Jejunum (tissue), 1 donor: Measurements from ENCODE around the genes YKT6, DDX56 and ZMIZ2.

DNA sequence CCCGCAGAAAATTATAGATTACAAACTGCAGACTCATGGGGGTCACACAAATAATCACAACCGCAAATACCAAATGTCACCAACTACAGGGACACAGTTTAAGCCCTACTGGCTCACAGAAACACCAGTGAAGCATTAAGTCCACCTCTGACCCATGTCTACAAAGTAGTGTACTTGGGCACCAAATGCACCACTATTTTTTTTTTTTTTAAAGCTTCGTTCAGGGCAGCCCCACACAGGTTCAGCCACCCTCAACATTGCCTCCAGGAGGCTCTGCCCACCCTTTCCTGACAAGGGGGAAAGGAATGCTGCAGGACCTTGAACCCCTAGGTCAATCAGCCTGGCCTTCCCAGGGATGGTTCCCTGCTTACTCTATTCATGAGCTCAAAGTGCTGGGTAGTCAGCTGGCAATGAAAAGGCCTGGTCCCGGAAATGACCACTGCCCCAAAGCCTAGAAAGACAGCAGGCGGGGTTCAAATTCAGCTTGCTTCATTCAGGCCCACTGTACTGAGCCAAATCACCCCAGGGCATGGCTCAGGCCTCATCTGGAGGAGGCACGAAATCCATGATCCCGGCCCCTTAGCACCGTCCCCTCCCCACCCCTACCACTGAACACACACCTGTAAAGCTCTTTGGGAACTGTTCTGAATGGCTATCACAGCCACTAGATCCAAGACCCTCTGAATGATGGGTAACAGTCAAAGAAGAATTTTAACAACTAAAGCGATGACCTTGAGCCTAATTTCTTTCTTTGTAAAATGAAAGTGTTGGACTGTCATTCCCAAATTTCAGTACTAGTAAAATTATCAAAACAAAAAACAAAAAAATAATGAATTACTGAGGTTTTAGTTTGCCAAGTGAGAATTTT lies 1.2 kb downstream of the URGCP start:
- PRO-cap = bidirectional peak, plus-strand start at position 439 of the sequence, minus-strand start at position 273 of the sequence

DNA sequence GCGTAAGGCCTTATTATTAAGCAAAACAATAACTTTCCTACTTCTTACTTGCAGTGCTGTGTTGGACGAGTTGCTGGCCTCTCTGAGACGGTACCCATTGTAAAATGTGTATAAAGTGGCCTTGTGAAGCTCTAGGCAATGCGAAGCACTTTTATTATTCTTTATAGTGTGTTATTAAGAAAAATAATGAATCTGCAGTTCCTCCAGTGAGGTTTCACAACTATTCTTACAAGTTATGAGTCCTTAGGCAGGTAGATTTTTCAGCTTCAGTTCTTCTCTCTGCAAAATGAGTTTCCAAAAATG lies 519 bp upstream of the URGCP start:
- PRO-cap = no peak

- PRO-cap = unidirectional peak, plus-strand start at chr7:43942827
Measured at GRCh38 chr7:43942536-43943083, 16.4 kb downstream of the UBE2D4 start.

DNA sequence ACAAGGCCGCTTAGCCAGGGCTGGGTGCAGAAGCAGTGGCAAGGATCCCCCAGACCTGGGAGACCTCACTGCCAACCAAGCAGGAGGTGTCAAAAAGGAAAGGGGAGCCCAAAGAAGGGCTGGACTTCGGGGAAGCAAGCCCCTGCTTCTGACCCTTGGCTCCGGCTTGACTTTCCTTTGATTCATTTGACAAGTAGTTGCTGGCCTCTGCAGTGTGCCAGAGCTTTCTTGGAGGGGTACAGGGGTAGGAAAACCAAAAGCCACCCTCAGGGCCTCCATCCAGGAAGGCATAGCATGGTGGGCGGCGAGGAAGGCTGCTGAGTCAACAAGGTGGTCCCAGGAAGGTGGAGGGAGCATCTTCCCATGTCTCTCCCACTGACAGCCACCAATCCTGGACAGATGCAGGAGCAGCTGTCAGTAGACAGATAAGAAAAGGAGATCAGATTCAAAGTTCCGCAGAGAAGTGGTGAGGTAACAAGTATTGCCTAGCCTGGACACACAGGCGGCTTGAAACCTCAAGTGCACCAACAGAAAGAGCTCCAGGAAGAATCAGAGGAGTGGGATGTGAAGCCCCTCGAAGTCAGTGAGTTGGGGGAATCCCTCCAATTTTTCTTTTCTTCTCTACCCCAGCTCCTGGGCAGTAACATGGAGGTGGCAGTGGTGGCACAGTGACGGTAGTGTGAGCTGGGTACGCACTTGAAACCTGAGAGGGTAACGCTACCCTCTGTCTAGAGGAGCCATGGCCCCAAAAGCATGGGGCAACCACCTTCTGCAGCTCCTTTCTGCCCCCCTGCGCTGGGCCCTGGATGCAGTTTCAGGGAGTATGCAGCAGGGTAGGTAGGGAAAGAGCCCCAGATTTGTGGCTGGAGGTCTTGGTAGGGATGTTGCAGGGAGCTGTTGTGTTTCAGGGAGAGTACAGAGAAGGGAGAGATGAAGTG lies 2.3 kb upstream of the PGAM2 start:
- PRO-cap = no peak

- PRO-cap = bidirectional peak, plus-strand start at chr7:44200980, minus-strand start at chr7:44200849
Measured at GRCh38 chr7:44200732-44201432, at the start of gene YKT6. Gene YKT6, plus strand, starts transcription at chr7:44200978.

DNA sequence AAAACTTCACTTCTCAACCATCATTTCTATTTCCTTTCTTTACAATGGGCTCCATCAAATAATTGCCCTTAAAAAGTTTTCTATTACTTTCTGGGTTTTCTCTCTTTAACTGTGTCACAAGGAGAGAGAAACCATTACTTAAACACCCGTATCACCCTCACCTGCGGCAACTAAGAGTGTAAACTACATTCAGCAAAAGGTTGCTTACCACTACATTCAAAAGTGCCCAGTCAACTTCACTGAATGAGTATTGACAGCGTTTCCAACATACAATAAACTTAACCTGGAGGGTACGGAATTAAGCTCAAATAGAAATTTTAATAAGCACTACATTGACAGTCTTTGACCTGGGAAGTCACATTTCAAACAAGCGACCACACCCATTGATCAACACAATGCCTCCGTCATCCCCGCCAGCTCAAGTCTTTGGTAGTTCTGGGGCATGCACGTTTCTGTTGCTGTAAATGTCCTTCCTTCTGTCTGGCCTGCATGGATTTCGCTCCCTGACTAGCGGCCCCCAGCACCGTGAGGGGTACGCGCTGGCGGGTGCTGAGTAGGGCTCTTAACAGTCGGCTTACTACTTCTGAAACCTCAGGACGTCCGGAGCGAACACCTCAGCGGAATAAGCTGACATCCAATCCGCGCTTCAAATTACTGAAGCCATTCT lies 710 bp downstream of the NUDCD3 start:
- PRO-cap = unidirectional peak, plus-strand start at position 421 of the sequence

- PRO-cap = bidirectional peak, plus-strand start at chr7:44574077, minus-strand start at chr7:44573908
Measured at GRCh38 chr7:44573310-44574564, at the start of gene DDX56. Gene DDX56, minus strand, starts transcription at chr7:44573908.

GRCh38 chr7:44748004-44749013 lies at the start of gene ZMIZ2:
Gene ZMIZ2, plus strand, starts transcription at chr7:44748847.
- PRO-cap = bidirectional peak, plus-strand start at chr7:44748847, minus-strand start at chr7:44748331

DNA sequence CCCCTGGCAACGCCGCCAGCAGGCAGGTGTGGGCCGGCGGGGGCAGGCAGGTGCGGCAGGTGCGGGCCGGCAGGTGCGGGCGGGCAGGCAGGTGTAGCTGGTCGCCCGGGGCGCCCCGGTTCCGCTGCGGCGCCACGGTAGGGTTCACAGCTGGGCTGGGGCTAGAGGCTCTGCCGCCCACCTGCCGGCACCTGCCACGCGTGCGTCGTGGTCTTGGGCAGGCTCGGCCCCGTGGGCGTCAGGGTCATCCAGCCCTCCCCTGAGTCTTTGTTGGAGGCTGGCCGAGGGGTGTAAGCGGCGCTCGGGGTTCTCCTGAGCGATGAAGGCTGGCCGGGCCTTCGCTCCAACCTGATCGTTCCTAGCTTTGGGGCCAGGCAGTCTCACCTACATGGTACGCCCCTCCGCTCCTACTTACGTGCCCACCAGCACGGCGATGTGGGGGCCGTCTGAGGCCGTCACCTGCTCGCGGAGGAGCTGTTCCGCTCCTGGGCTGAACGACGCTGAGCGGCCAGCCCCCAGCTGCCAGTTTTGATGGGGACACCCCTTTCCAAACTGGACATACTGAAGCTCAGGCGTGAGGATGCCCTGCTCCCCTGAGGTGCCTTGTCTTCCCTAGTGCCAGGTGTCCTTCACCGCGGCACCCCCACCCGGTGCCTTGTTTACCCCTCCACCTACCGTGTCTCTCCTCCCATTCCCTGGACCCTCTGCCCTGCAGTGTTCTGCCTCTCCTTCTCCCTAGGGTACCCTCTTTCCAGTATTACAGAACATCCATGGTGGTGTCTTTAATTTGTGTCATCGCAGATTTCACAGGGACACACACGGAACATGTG lies 582 bp downstream of the ZMIZ2 start:
- PRO-cap = unidirectional peak, plus-strand start at position 297 of the sequence

- PRO-cap = no peak
Measured at GRCh38 chr7:44801530-44802655, 5.4 kb downstream of the PPIA start.

DNA sequence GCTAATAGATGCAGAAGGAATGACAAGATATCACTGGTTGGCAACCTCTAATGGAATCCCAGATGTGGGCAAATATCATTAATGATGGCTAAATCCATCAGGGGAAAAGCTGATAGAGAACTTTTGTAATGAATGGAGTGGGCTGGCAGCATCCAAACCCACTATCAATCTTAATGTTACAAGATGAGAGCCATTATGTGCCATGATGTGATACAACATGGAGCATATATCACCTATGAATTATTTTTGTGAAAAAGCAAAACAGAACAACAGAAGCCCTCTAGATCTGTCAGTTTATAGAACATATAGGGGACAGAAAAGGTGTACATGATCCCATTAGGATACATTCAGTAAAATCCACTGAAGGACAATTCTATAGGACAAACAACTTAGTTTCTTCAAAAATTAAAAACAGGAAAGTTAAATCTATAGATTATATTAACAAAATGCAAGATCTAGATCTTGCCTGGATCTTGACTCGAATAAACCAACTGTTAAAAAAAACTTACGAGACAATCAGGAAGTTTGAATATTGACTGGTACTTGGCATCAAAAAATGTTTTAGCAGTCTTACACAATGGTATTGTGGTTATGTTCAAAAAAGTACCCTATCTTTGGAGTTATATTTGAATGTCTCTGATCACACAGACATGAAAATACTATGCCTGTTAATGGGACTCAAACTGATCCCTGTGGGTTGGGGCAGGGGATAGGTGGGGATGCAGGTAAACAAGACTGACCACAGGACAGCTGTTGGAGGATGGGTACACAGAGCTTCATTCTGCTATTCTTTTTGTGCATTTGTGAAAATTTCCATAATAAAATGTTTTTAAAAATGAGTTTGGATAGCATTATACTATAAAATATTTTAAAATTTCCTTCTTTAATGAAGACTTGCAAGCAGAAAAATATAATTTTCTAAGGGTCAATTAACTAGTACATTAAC lies 15.9 kb downstream of the H2AZ2 start:
- PRO-cap = no peak

DNA sequence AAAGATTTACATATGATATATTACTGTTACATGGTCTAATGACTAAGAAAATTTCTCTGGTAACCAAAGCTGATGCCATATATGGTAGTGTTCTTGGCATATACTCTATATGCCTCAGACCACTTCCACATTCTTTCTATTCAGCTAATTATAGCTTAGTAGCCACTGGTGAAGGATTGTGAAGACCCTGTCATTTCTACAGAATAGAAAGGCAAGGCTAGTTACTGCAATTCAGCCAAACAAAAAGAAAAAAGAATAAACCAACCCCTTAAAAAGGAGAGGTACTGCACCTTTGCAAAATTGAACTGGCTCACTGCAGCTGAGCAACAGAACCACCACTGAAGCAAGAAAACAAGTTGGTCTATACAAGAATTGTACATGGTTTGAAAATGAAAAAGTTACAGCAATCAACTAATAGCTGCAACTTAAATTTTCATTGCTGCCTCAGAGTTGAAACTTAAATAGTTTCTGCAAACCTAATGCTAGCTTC lies 3.6 kb downstream of the PURB start:
- PRO-cap = no peak

DNA sequence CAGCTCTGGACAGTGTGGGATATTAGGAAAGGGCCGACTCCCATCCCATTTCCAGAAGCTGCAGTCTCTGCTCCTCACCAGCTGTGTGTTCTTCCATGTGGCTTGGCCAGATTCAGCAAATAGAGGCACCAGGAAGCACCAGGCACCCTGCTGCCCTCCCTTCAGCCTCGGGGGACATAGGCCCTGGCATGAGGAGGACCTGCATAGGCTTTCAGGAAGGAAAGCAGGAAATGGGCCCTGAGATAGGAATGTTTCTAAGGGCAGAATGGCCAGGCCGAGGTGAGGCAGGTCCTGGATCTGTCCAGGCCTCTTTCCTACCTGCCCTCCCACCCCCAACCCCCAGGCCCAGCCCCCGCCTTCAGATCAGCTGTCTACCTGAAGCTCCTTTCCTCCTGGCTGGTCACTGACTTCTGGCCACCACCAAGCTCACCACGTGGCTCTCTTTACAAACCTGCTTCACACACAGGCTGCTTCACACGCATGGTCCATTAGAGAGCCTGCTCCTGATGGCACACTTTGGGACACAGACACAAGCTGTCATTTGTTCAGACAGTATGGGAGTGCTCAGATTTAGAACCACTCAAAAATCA lies 27.6 kb upstream of the PURB start:
- PRO-cap = no peak

- PRO-cap = no peak
Measured at GRCh38 chr7:44980356-44980595, 1.5 kb upstream of the MYO1G start.

- PRO-cap = no peak
Measured at GRCh38 chr7:45028104-45028623, 28.2 kb downstream of the CCM2 start.

DNA sequence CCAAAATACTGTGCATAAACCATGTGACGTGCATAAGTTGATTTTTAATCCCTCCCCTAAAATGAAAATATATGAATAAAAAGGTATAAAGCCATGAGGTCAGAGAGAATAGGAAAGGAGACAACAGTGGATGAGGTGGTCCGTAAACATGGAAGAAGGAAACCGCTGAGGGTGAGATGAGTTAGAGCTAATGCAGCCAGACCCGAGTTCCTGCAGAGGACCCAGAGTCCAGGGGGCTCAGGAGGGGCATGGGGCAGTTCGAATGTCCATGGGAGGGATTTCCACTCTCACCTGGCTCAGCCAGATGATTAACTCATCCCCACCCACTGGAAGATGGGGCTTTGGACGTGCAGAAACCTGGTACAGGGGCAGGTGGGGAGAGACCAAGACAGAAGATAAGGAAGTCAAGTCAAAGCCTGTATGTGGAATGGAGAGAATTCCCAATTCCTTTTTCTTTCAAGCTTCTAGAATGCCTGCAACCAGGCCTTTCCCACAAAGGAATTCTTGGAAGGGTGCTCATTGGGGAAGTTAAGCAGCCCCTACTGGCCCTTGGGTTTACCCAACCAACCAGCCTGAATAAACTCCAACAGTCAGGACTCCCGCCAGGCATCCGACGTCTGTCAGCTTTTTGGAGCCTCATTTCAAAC lies 39.0 kb downstream of the CCM2 start:
- PRO-cap = no peak

DNA sequence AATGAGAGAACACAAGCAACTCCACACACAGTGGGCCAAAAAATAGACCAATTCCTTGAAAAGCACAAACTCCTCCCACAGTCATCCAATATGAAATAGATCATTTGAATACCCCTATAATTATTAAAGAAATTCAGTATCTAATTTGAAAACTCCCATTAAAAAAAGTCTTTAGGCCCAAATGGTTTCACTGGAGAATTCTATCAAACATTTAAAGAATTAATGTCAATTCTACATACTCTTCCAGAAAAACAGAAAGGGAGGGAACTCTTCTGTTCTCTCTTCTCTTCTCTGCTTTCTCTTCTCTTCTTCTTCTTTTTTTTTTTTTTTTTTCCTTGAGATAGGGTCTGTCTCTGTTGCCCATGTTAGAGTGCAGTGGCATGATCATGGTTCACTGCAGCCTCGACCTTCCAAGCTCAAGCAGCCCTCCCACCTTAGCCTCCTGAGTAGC lies 42.7 kb downstream of the CCM2 start:
- PRO-cap = no peak

DNA sequence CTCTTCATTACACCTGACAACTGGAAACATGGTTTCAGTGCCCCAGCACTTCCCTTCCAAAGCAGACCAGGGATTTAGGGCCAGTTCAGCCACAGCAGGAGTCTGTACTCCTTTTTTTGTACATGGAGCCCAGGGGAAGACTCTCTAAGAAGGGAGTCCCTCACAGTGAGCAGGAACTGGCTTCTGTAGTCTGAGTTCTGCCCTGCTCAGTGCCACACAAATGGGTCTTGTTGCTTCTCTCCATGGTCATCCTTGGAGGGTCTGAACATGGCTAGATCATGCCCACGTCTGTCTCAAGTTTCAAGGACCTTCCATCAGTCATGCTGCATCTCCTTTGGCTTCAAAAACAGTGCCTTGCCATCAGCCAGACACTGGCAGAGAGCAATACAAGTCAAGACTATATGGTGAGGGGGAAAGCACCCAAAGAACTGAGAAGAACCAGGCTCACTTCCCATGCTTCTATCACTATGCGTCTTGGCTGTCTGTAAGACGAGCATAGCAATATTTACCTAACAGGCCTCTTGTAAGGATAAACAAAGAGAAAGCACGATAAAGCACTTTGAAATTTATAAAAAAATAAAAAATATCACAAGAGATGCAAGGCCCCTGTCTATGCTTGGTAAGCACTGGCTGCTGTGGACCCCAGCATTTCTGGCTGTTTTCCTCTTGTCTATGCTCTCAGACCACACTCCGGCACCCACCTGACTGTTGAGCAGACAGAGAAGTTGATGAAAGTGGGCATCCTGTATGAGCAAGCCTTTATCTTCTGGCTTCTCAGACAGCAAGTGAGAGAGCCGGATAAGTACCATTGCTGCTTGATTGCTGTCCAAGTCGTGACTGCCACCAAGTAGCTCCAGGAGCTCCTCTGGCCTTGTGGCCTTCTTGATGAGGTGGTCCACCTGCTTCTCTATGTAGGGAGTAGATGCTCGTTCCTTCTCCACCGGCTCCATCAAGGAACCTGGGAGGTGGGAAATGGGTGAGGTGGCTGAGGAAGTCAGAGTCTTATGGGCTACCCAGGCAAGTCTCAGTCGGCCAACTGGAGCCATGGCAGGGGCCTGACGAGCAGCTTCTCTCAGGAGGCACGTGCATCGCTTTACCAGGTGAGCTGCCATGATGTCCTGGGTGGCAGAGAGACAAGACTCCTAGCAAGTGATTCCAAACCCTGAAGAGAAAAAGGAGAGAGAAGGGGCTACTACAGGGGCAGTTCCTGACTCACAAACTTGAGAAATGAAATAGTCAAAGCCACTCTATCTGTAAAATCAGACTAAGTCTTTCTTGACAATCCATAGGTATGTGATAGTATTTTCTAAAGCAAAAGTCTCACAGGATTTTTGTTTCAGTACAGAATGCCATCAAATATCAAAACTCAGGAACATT lies 2.9 kb downstream of the TBRG4 start:
- PRO-cap = no peak

DNA sequence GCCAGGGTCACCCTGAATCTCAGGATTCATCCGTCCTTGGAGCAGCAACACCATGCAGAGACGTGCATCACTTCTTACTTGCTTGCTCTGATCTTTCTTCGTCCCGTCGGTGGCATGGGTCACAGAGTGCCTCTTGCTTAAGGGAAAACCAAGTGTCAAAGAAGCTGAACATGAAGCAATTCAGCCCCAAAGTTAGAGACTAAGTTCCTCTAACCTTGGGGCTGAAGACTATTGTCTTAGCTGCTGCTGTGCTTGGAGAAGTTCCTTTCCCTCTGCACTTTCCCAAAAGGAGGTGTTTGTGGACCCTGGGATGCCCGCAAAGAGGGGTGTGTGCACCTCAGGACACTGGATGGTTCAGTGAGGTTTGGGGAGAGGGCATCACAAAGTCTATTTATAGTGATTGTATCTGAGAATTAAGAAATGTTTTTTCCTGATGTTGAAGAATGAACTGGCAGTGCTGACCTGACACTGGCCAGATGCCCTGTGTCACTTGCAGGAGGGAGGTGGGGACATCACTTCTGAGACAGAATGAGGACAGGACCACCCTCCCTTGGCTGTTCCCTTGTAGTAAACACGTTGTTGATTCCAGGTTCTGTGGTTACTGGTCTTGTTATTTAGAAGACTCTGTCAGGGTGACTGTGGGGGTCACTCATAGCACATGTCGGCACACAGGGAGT lies 126.2 kb downstream of the ADCY1 start:
- PRO-cap = no peak

DNA sequence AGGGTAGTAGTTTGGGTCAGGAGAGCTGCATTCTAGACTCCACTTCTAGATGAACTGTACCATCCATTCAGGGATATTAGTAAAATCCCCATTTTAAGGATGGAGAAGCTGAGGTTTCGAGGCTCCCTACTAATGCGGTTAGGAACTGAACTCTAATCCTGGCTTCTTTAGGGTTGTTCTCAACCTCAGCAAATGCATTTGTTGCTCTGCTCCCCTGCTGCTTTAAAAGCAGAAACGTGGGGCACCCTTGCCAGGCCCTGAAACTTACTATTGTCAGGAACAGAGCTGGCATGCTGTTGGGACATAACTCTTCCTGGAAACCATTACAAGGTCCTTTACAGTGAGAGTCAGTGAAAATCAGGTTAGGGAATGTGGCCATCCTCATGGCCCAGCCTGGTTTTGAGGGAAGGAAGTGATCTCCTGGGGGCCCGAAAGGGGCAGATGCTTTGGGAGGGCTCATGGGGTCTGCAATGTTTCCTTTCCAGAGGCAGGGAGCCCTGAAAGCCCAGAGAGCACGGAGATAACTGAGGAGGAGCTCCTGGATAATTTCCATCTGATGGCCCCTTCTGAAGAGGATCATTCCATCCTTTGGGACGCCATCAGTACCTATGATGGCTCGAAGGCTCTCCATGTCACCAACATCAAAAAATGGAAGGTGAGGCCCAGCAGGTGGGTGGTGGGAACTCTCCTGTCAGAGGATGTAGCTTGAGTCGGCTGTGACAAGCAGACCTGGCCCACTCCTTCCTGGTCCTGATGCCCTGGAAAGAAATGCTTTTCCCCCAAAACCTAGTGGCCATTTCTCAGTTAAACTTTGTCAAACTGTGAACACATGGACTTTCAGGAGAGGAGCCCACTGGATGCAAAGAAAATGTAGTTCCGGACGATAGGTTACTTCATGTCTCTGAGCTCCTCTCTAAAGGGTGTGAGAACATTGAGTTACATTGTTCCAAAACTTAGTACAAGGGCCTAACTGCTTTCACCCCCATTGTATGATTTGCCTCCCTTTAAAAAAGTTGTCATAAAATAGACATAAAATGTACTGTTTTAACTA lies 2.1 kb downstream of the IGFBP1 start:
- PRO-cap = no peak